Bile duct (tissue), 1 donor: ENCODE measurements around a stretch of chr14.

- PRO-cap: no peak
Observed at GRCh38 chr14:105818499-105819399, 292.4 kb downstream of the TMEM121 start.

DNA sequence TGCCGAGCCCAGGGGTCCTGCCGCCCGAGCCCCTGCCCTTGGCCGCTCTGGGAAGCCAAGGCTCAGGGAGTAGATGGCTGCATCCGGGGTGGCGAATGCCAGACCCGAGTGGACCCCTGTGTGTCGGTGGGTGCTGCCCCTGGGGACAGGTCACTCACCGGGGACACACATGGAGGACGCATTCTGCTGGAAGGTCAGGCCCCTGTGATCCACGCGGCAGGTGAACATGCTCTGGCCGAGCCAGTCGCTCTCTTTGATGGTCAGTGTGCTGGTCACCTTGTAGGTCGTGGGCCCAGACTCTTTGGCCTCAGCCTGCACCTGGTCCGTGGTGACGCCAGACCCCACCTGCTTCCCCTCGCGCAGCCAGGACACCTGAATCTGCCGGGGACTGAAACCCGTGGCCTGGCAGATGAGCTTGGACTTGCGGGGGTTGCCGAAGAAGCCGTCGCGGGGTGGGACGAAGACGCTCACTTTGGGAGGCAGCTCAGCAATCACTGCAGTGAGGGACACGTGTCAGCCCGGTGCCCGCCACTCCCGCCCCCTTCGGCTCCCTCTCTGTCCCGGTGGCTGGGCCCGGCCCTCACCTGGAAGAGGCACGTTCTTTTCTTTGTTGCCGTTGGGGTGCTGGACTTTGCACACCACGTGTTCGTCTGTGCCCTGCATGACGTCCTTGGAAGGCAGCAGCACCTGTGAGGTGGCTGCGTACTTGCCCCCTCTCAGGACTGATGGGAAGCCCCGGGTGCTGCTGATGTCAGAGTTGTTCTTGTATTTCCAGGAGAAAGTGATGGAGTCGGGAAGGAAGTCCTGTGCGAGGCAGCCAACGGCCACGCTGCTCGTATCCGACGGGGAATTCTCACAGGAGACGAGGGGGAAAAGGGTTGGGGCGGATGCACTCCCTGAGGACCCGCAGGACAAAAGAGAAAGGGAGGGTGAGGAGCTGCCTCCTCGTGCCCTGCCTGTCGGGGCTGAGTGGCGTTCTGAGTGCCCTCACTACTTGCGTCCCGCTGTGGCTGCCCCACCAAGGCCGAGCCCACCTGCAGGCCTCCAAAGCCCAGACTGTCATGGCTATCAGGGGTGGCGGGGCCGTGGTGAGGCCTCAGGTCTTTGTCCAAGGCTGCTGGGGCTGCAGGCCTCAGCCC lies 329.3 kb downstream of the TMEM121 start:
- PRO-cap: no peak

DNA sequence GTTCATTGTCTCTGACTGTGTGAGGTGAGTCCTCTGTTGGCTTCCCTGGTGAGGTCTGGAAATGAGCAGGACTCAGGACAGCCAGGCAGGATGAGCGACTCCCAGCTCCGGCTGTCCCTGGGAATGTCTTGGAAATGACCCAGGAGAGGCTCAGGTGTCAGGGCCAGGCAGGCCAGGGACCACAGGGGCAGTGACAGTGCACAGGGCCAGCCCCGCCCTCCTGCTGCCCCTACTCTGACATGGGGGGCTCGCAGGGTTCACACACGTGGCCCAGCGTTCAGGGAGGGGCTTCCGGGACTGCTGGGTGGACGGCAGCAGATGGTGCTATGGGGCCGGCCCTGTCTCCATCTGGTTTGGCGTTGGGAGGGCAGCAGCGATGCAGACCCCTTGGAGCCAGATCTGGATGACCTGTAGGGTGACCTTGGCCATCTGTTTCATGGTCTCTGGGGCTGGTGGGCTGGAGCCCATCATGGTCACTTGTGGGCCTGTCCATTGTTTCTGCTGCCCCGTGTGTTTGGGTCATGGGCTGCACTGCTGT lies 359.0 kb downstream of the TMEM121 start:
- PRO-cap: no peak

DNA sequence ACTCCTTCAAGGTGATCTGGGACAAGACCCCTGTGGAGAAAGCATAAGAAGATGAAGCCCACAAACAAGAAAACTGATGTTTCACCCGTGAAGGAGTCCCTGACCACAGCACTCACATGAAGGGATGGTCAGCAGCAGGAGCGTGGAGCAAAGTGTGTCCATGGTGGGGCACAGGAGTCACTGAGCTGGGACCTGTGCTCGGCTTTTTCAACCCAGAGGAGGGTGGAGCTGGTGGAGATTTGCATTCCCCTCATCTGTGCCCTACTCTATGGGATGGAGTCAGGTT lies 511.7 kb downstream of the TMEM121 start:
- PRO-cap: no peak

DNA sequence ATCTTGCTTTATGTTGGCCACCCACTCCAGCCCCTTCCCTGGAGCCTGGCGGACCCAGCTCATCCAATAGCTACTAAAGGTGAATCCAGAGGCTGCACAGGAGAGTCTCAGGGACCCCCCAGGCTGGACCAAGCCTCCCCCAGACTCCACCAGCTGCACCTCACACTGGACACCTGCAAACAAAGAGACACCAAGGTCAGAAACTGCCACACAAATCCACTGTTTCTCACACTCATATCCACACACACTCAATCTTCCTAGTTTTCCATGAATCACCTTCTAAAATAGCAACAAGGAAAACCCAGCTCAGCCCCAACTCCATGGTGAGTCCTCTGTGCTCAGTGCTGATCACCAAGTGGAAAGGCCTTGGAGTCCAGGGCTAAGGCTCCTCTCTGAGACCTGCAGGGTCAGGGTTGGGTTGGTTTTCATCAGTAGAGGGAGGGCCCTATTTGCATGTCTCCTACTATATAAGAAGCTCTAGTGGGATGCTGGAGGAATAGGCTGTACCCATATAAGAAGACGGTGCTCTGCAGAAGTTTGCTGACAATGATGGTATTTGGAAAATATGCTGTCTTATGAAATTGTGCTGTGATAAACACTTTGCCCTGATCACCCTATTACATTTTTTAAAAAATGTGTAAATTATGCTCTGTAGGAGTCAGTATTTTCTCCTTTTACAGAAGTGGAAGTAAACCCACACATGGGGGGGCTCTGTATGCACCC lies 536.1 kb downstream of the TMEM121 start:
- PRO-cap: no peak

GRCh38 chr14:106184691-106185304 lies 658.4 kb downstream of the TMEM121 start:
- PRO-cap: no peak

GRCh38 chr14:106204136-106204815 lies 677.9 kb downstream of the TMEM121 start:
- PRO-cap: no peak

GRCh38 chr14:106470564-106470979 lies 944.2 kb downstream of the TMEM121 start:
- PRO-cap: no peak

DNA sequence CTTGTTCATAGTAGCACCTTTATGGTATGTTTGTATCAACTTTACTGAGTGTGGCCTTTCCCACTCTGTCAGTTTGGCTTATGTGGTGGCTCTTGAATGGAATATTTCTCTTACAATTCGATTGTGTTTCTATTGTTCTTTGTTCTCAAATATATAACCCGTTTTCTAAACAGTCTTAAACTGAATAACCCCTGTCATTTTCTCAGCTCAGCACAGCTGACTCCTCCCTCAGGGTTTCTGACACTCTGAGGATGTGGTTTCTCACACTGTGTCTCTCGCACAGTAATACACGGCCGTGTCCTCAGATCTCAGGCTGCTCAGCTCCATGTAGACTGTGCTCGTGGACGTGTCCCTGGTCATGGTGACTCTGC lies 984.4 kb downstream of the TMEM121 start:
- PRO-cap: no peak

DNA sequence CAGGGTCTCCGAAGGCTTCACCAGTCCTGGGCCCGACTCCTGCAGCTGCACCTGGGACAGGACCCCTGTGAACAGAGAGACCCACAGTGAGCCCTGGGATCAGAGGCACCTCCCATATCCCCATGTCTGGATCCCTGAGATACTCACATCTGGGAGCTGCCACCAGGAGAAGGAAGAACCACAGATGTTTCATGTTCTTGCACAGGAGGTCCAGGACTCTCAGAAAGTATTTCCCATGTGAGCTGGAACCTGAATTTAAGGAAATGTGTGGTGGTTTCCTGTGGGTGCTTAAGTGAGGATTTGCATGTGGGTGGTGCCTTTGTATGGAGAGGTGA lies 1101.1 kb downstream of the TMEM121 start:
- PRO-cap: no peak

GRCh38 chr14:106636540-106636893 lies 1110.1 kb downstream of the TMEM121 start:
- PRO-cap: no peak

- PRO-cap: no peak
Observed at GRCh38 chr14:106643530-106643835, 1117.1 kb downstream of the TMEM121 start.

GRCh38 chr14:106846660-106846859 lies 1320.2 kb downstream of the TMEM121 start:
- PRO-cap: no peak